ENCODE measurements around a stretch of chr7.

DNA sequence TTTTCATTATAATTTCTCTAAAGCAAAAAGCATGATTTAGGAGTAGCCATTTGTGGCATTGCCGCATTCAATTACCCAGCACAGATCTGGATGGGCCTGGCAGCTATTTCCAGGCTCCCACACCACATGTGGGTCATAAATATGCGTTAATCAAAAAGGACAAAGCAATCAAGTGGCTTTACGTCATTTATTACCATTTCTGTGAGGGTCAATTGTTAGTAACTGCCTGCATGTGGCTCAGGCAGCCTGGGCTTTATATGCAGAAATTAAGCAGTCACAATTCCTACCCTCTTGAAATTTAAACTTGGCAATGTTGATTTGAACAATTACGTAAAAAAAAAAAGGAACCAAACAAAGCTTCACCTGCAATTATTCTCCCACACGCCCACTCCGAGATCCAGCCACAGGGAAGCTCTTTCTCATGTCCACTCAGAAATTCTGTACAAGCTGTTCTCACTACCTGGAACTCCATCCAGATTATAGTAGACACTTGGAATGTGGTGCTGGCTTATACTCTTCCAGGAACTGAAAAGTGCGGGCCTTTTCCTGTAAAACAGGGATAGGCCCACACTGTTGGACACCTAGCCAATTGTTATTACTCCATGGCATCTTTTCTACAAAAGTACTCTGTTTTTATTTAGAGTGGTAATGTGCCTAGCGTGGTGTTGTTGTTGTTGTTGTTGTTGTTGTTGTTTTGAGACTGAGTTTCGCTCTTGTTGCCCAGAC is 20.2 kb upstream of the TOMM7 start:
- PRO-cap, 3 experiments = no peak in any of the 3 experiments
- RAMPAGE, long total RNA = no peak

GRCh38 chr7:22864857-22865758 is 42.5 kb upstream of the TOMM7 start:
- PRO-cap, 3 experiments = no peak in any of the 3 experiments
- RAMPAGE, long total RNA = no peak

- PRO-cap, 3 experiments = no peak in any of the 3 experiments
- RAMPAGE, long total RNA = no peak
Observed at GRCh38 chr7:22933779-22934378, 80.1 kb downstream of the HYCC1 start.

DNA sequence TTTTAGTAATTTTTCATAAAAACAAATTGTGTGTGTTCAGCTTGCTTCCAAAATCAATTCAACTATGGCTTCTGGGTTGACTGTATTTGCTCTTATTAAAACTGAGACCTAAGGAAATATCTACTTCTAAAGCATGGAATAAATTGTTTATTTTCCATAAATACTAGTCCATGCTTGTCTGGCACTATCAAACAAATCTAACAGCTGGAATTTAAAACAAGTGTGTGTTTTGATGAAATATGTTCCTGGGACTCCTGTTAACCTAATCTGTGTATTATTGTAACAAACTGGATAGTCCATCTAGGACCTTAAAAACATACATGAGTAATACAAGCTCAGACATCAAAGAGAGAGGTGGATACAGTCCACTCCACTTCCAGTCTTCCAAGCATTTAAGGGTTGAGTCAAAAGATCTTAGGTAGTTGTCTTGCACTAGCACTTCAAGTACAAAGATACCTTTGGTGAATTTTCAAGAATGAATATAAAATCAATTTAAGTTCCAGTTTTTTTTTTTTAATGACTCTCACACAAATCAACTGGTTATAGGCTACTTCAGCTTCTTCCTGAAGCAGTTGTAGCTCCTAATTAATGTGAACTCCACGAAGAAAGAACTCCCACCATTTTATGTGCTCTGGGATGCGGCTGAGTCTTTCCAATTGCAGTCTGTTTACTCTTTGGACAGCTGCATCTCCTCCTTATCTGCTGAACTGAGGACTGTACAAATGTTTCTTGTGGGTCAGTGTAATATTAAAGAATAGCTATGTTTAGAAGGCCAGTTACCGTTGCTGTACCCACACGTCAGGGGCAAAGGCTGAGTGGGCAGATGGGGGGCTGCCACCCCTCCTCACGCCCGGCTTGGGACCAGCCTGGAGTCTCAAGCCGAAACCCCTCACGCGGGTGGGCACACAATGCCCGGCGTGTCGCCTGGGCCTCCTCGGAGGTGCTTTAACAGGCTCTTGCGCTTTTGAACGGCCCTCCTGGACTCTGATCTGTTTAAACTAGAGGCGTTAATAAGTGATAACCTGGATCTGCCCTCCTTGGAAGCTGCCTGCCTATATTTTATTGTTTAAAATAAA is 2.8 kb upstream of the IGF2BP3 start:
- PRO-cap, 3 experiments = no peak in any of the 3 experiments
- RAMPAGE, long total RNA = no peak

DNA sequence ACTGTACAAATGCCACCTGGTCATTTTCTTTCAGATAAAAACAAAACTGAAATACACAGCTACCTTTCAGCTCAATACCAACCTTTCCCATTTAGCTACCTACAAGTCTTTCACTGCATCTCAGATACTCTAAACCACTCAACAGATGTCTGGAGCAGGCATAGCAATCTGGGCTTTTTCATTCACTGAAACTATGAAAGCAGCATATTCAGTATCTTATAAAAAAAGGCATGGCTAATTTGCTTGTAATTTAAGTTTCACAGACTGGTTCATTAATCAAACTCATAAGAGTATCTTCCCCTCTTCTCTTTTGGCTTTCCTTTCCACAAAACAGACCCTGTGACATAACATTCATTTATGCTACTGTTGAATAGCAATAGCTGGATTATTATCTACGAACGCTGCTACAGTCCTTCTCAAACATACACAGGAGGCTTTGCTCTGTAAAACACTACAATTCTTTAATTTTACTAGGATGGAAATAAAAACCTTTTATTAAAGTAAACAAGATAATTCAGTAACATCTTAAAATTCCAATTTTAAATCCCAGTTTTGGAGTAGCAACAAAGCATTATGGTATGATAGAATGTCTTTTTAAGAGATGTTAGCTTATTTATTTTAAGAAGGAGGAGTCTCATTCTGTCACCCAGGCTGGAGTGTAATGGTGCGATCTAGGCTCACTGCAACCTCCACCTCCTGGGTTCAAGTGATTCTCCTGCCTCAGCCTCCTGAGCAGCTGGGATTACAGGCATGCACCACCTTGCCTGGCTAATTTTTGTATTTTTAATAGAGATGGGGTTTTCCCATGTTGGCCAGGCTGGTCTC is 8.0 kb downstream of the TRA2A start:
- PRO-cap, 3 experiments = no peak in any of the 3 experiments
- RAMPAGE, long total RNA = no peak

GRCh38 chr7:23696910-23697465 is 13.0 kb upstream of the STK31 start:
- PRO-cap, 3 experiments = no peak in any of the 3 experiments
- RAMPAGE, long total RNA = no peak

- PRO-cap, 3 experiments = no peak in any of the 3 experiments
- RAMPAGE, long total RNA = no peak
Observed at GRCh38 chr7:23759955-23760581, 50.0 kb downstream of the STK31 start.

DNA sequence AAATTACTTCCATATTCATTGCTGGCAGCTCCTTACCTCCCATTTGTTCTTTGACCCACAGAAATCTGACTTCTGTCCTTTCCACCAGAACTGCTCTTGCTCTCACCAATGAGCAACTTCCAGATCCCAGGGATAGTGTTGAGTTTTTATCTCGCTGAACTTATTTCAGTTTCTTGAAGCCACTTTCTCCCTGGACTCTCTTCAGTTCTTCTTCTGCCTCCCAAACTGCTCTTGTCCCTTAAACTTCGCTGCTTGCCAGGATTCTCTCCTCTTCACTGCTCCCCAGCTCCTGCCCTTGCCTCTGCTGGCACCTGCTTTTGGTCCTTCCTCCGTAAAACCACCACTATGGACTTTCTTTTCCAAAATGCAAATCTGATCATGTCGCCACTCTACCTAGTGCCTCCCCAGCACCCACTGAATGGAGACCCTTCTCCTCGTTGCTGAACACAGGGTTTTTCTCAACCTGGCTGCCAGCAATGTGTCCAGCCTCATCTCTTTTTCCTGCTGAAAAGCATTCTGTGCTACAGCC is 92.8 kb upstream of the PALS2 start:
- PRO-cap, 3 experiments = no peak in any of the 3 experiments
- RAMPAGE, long total RNA = no peak

DNA sequence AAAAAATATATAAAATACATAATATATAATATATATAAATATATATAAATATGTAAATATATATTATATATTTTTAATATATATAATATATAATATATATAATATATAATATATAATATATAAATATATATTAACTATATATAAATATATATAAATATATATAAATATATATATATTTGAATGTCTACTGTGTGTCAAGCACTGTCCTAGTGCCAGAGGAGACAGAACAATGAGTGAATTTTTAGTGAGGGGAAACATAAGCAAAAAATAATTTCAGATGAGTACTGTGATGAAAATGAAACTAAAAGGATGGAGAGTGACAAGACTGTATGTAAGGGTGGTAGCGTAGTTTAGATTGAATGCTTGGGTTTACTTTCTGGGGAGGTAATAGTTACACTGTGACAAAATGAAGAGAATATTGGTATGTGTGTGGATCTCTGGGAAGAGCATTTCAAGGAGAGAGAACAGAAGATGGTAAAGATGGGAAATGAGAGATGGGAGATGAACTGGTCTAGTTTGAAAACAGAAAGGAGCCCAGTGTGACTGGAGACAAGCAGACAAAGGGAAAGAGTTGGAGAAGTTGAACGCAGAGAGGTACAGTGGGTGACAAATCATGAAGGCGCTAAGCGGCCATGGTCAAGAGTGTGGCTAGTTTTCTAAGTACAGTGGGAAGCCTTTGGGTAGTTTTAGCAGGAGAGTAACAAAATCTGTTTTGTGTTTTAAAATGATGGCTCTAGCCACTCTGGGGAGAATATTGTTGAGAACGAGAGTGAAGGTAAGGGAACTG is 22.4 kb downstream of the PALS2 start:
- PRO-cap, 3 experiments = no peak in any of the 3 experiments
- RAMPAGE, long total RNA = no peak

- PRO-cap, 3 experiments = no peak in any of the 3 experiments
- RAMPAGE, long total RNA = no peak
Observed at GRCh38 chr7:24708880-24709520, 48.3 kb downstream of the GSDME start.

- PRO-cap, 3 experiments = no peak in any of the 3 experiments
- RAMPAGE, long total RNA = no peak
Observed at GRCh38 chr7:24781162-24781525, 23.9 kb upstream of the GSDME start.

DNA sequence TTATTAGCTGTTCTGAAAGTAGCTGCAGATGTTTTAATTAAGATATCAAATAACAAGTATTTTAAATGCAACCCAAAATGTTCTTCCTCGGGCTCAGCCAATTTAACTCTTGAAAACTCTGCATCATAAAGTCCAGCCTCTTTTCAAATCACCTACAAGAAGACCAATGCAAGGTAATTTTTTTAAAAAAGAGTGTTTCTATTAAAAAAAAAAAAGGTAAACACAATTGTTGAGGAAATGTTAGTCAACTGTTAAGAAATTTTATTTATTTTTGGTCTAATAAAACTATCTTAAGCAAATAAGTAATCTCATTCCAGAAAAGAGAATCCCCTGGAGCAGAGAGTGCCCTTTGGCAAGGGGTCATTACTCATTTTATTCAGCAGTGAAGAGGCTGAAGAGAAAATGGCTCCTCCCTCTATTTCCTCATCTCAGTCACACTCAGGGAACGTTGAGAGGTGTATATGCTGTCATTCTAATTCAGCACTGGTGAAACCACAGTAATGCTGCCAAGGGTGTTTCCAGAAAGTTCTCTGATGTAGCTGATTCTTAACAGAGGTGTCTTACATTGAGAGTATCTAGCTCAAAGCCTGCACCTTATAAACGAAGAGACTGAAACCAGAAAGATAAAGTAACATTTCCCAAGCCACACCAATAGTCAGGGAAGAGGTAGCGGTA is 63.5 kb upstream of the GSDME start:
- PRO-cap, 3 experiments = no peak in any of the 3 experiments
- RAMPAGE, long total RNA = no peak

GRCh38 chr7:24895986-24896780 is 83.8 kb downstream of the OSBPL3 start:
- PRO-cap, 3 experiments = no peak in any of the 3 experiments
- RAMPAGE, long total RNA = no peak

DNA sequence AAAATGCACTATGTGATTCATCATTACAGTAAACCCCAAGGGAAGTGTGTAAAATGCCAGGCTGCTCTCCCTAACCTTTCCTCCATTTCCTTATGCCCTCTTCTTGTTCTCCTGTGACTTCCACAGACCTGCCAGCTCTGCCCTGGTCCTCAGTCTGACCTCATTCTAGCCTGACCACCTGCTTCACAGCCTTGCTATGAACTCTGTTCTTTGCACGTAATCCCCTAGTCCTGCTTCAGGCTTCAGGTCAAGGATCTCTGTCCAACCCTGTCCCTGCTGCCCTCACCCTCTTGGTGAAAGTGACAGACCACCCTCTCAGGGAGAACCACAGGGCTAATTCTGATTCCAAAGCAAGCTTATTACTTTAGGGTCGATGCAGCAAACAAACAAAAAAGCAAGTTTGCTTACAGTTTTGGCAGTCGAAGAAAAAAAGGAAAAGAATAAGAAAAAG is 57.4 kb downstream of the OSBPL3 start:
- PRO-cap, 3 experiments = no peak in any of the 3 experiments
- RAMPAGE, long total RNA = no peak

DNA sequence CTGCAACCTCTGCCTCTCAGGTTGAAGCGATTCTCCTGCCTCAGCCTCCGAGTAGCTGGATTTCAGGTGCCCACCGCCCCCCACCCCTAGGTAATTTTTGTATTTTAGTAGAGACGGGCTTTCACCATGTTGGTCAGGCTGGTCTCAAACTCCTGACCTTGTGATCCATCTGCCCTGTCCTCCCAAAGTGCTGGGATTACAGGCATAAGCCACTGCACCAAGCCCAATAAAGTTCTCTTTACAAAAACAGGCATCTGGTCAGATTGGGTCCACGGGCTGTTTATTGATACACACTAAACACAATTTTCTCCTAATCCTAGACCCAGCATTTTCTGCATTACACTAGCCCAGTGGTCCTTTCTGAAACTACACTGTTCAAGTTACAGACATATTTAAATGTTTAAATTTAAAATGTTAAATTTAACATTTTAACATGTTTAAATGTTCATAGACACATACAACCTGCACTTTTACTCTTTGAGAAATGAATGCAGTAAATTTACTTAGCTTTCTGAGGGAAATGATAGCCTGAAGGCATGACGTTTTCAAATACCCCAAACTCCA is 6.6 kb downstream of the CYCS start:
- PRO-cap, 3 experiments = no peak in any of the 3 experiments
- RAMPAGE, long total RNA = no peak

GRCh38 chr7:25614975-25615496 is 386.8 kb upstream of the NPVF start:
- PRO-cap, 3 experiments = no peak in any of the 3 experiments
- RAMPAGE, long total RNA = no peak

DNA sequence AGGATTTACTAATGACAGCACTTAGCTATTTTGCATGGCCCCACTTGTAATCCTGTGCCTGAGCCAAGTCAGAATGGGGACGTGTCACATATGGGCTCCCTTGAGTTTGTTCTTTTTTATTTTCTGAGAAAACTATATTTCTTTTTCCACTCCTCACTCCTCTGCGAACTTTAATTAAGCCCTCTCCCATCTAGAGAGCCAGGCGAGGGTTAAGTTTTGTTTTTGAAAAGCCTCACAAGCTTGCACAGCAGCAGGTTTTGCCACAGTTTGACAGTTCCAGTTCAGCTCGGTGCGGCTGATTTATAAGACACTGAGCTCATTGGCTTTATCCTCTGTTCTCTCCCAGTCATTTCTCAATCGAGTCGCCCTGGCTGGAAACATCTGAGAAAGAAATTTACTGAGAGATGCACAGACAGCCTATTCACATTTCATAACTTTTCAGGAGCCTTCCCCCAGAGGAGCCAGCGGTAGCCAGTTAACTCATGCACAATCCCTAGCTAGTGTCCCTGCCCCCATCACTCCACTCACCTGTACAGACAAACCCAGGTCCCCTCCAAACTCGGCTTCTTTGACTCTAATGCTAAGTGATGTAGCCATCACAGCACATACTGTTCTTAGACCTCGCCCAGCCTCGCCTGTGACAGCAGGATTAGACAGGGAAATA is 442.0 kb upstream of the NPVF start:
- PRO-cap, 3 experiments = no peak in any of the 3 experiments
- RAMPAGE, long total RNA = no peak

DNA sequence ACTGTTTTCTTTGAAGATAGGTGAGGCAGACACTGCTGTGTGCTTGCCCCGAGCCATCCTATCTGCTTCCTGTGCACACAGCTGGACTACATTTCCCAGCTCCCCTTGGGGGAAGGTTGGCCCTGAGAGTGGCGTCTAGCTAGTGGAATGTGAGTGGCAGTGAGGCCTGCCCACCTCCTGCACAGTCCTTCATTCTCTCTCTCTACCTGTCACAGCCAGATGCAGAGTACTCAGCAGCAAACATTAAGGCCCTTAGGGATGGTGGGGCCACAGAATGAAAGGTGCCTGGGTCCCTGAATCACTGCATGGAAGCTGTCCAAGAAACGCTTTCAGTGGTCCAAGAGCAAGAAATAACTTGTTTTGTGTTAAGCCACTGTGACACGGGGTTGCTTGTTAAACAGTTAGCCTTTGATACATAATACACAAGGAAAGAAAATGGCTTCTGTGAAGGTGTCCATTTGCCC is 257.7 kb upstream of the NFE2L3 start:
- PRO-cap, 3 experiments = no peak in any of the 3 experiments
- RAMPAGE, long total RNA = no peak

- PRO-cap, 3 experiments = no peak in any of the 3 experiments
- RAMPAGE, long total RNA = no peak
Observed at GRCh38 chr7:26100963-26101301, 51.1 kb upstream of the NFE2L3 start.

GRCh38 chr7:26153482-26153796 is 1.4 kb downstream of the NFE2L3 start:
- PRO-cap, 3 experiments = no peak in any of the 3 experiments
- RAMPAGE, long total RNA = no peak